Metastatic Liver Carcinoma in the Lung (tissue), 2 donors: ENCODE results near the genes LIPN and IFIT2.

DNA sequence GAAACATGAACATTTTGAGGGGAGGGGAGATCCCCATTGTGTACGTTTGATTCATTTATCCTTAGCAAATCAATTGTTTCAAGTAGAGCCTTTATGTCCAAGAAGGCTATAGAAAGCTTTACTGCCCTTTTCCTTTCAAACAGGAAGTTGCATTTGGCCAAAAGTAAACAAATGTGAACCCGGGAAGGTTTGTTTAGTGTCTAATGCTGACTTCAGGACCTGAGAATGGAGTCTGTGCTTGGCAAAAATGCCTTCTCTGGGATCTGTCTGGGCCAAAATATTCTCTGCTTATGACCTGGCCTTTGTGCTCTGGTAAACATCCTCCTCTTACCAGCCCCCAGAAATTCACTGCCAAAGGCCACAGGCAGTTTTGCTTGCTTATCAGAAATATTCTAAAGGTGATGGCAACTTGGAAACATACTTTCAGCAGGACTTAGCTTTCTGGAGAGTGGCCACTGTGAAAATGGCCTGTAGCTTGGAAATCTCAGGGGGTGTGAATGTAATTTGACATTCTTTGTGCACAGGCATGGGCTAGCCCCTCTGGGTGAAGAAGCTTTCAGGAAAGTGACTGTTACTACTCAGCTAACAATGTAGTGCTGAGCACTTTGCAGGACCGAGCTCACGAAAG is 199.5 kb downstream of the PTEN start:
- PRO-cap, 2 experiments, result no peak in any of the 2 experiments

- PRO-cap, 2 experiments, result no peak in any of the 2 experiments
These were observed 284.6 kb downstream of the PTEN start for GRCh38 chr10:88148174-88148373.

DNA sequence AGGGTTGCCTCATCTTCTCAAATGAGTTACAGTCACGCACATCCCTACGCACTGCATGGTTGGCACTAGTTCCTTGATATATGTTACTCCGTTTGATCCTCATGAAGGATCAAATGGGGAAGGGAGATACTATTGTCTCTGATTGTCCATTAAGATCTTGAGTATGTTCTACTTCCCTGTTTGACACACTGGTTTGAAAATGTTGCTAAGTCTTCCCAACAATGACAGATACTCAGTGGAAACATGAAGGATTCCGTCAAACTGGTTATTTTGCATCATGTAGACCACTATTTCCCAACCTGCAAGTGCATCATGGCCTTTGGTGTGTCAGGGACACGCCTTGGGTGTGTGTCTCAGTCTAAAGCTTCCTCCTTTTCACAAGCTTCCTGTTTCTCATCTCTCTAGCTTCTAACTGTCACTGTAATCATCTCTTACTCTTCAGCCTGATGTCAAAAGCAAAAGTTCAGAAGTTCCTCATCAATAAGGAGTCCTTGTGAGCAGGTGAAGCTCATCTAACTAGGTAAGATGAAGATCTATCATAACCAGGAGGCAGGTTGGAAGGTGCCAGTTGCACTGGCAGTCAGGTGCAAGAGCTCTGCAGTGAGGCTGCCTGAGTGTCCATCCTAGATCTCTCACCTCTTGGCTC is at the start of gene LIPN:
Gene LIPN (plus strand): TSS at position 434 of the 646 bp plus-strand sequence.
- PRO-cap, 2 experiments, result no peak in any of the 2 experiments

GRCh38 chr10:88944845-88945312 is 7.7 kb downstream of the ACTA2 start:
- PRO-cap, 2 experiments, result no peak in any of the 2 experiments

- PRO-cap, 2 experiments, result no peak in any of the 2 experiments
These were observed 18.9 kb upstream of the FAS start for GRCh38 chr10:88971538-88972159.

DNA sequence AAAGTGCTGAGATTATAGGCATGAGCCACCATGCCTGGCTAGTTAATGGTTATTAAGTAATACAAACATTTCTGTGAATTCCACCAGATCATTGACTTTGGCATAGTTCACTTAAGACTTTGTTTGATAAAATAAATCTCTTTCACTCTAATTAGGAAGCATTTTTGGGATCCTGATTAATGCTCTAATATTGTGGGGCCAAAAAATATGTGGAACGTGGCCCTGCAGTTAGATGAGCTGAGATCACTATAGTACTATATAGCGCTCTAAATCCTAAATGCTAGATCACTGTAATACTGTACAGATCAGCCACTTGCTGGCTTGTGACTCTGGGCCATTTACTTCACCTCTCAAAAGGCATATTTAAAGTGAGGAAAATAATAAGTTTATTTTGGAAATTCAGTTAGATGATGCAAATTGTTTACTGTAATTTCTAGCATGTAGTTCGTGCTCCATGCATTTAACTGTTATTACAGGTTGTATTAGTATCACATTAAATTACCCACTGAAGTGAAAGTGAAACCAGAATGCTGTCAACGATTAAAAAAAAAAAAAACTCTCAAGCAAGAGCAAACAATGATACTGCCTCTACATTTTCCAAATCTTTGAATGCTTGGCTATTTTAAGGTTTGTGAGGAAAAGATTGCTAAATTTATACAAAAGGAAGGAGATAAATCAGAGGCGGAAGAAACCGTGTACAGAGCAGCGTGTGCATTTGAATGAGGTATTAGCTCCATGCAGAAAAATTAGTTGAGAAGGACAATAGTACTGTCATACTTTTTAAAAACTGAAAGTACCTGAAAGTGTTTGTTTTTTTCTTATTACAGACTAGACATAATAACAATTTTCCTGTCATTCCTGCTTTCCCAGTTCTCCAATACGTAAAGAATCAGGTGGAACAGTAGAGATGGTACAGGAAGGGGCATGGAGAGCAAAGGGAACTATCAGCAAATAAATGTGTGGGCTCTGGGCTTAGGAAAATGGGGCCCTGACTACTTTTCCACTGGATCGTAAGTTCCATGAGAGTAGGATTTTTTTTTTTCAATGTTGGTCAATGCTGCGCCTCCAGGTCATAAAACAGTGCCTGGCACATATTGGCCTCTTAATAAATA is 15.6 kb upstream of the FAS start:
- PRO-cap, 2 experiments, result no peak in any of the 2 experiments

DNA sequence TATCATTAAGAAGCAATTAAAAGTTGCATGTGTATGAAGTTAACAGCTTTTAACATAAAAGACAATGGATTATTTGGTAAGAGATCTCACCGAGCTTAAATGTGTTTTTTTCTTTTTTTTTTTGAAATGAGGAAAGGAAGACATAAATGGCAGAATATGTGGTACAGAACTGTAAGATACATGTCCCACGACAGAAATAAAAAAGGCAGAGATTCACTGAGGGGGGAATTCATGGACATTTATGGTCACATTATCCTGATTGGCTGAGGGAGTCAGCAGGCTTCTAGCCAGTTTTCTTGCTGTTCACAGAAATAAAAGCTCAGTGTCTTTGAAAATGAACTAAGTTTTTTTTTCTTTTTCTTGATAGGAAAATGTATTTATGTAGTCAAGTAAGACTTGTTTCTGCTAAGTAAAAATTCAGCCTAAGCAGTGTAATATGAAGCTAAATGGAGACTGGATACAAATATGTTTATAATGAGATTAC is 8.2 kb upstream of the FAS start:
- PRO-cap, 2 experiments, result no peak in any of the 2 experiments

DNA sequence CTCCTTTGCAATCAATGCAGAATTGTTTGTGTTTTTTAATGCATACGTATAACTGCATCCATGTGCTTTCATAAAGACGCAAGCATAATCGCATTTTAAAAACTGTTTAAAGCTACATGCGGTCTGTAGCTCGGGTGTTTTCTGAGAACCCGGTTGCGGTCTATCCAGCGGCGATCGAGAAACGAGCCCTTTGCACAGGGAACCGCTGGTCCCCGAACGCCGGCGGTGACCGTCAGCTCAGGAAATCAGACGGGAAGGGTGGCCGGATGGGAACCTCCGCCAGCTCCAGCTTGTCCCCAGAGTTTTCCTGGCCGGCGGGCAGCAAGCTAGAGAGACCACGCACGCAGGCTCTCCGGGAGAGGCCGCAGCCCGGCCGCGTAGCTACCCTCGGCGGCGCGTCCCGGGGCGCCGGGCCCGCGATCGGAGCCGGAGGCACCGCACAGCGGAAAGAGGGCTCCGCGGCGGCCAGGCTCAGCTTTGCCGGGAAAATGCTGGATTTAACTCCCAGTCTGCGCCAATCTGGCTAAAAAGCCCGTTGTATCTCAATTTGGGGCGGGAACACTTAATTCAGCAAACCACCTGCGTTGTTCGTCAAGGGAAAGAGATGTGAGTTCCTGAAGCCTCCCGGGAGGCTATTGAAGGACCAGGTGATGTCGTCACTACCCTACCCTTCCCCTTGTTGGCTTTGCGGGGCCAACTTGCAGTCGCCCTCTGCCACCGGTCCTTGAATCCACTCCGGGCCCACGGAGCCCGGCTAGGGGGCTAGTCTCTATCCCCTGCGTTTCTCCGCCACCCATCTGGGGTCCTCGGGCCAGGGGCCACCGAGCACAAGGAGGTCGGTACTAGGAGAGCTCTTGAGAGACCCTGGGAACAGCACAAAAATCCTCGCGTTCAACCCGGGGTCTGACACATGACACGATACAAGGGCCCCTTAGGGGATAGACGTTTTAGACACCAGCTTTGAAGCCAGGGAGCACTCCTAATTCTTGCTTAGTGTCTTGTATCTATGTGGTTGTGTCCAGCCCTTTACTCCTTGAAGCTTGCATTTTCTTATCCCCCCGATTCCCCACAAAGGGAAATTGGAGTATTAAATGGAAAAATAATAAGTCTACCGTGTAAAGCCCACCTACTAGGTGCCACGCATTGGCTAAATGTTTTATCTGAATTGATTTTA is 950 bp upstream of the CH25H start:
- PRO-cap, 2 experiments, result peak in 2 of 2 experiments; most common plus-strand start position 299 of the sequence (in 2); most common minus-strand start position 192 of the sequence (in 1)

GRCh38 chr10:89301649-89302573 is at the start of gene IFIT2:
Gene IFIT2, plus strand, starts transcription at chr10:89302046.
- PRO-cap, 2 experiments, result peak in 2 of 2 experiments; most common plus-strand start chr10:89302049 (in 2); most common minus-strand start chr10:89302105 (in 2)

DNA sequence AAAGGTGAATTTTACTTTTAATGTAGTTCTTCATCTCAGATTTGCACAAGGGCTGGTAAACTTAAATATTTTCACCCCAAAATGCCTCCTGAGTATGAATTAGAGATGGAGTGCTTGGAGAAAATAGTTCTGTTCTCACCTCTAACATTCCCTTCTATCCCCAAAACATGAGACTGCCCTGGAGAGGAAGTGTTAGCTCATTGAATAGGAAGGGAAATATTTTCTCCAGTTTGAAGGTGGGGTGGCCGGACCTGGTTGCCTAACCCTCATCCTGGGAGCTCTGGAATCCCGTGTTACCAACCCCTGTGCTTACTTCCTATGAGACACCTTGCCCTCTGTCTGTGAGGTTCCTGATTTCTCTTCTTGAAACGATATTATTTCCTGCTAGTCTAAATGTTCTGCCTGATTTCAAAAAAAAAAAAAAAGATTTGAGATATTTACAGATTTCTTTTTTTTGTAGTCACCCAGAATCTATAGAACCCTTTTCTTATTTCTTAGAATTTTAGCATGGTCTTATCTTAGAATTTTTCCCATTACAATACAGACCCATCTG is 830 bp downstream of the IFIT2 start:
- PRO-cap, 2 experiments, result peak in 1 of 2 experiments; most common plus-strand start position 228 of the sequence (in 1); most common minus-strand start position 158 of the sequence (in 1)

- PRO-cap, 2 experiments, result peak in 1 of 2 experiments; most common plus-strand start chr10:89346880 (in 1)
These were observed 18.8 kb downstream of the IFIT3 start for GRCh38 chr10:89346247-89347277.

GRCh38 chr10:89392831-89393598 is 592 bp downstream of the IFIT1 start:
- PRO-cap, 2 experiments, result no peak in any of the 2 experiments

DNA sequence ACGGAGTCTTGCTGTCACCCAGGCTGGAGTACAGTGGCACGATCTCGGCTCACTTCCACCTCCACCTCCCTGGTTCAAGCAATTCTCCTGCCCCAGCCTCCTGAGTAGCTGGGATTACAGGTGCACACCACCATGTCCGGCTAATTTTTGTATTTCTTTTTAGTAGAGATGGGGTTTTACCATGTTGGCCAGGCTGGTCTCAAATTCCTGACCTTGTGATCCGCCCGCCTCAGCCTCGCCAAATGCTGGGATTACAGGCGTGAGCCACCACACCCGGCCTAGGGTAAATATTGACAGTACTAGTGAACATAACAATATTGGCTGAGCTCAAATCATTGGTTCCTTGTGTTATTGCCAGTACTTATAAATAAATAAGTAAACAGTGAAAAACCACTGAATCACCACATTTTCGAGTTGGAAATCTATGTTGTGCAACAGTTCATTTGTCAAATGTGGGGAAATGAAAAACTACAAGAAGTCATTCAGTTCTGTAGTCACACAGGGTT is 15.7 kb downstream of the RPP30 start:
- PRO-cap, 2 experiments, result no peak in any of the 2 experiments

GRCh38 chr10:90966932-90967201 is 46.0 kb upstream of the ANKRD1 start:
- PRO-cap, 2 experiments, result no peak in any of the 2 experiments

DNA sequence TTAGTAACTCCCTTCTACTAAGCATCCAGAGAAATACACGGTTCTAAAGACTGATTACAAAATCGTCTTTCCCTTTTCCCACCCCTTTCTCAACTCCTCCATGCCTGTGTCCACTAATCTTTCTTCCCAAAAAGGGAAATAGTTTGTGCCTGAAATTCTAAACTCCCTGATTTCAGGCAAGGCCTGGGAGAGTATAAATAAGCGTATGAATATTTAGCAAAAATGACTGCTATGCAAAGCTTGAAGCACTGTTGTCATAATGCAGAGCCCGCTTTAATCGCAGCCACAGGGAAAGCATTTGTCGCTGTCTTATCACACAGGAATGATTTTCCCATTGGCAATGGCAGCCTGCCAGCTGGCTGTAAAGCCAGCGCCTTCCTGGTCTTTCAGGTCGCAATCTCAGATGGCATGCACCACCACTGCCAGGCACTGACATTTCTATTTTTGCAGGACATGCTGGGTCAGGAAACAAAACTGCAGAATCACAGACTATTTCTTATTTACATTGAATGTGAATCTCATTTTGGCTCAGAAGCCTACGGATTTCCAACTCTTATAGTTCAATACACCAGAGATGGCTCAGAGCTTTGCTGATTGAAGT is 142.8 kb upstream of the PCGF5 start:
- PRO-cap, 2 experiments, result no peak in any of the 2 experiments

- PRO-cap, 2 experiments, result no peak in any of the 2 experiments
These were observed 58.5 kb upstream of the PCGF5 start for GRCh38 chr10:91161722-91162534.

DNA sequence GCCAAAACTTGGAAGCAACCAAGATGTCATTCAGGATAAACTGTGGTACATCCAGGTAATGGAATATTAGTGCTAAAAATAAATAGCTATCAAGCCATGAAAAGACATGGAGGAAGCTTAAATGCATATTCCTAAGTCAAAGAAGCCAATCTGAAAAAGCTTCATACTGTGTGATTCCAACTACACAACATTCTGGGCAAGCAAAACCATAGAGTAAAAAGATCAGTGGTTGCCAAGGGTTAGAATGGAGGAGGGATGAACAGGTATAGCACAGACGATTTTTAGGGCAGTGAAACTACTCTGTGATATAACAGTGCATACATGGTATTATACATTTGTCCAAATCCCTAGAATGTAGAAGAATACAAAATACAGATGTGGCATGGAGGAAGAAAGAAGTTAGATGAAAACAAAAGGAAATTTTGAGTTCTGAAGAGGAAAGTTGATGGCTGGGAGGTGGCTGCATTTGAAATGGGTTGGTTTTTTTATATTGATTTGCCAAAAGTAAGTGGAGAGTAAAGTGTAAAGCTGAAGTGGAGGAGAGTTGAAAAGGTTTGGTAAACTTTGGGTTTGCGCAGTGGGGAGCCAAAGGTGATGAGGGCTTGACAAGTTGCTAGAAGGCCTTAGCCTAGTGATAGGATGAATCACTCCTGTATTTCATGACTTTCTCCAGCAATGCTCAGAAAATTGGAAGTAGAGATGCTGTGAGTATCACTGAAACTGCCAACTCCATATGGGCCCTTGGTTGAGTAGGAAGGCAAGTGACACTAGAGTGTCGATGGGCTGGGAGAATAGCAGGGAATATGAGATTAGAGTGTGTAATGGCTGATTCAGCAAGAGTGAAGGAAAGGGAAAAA is 49.4 kb upstream of the PCGF5 start:
- PRO-cap, 2 experiments, result no peak in any of the 2 experiments

- PRO-cap, 2 experiments, result no peak in any of the 2 experiments
These were observed 2.9 kb downstream of the PCGF5 start for GRCh38 chr10:91223455-91223657.

GRCh38 chr10:91557262-91557663 is 75.6 kb downstream of the PPP1R3C start:
- PRO-cap, 2 experiments, result no peak in any of the 2 experiments

DNA sequence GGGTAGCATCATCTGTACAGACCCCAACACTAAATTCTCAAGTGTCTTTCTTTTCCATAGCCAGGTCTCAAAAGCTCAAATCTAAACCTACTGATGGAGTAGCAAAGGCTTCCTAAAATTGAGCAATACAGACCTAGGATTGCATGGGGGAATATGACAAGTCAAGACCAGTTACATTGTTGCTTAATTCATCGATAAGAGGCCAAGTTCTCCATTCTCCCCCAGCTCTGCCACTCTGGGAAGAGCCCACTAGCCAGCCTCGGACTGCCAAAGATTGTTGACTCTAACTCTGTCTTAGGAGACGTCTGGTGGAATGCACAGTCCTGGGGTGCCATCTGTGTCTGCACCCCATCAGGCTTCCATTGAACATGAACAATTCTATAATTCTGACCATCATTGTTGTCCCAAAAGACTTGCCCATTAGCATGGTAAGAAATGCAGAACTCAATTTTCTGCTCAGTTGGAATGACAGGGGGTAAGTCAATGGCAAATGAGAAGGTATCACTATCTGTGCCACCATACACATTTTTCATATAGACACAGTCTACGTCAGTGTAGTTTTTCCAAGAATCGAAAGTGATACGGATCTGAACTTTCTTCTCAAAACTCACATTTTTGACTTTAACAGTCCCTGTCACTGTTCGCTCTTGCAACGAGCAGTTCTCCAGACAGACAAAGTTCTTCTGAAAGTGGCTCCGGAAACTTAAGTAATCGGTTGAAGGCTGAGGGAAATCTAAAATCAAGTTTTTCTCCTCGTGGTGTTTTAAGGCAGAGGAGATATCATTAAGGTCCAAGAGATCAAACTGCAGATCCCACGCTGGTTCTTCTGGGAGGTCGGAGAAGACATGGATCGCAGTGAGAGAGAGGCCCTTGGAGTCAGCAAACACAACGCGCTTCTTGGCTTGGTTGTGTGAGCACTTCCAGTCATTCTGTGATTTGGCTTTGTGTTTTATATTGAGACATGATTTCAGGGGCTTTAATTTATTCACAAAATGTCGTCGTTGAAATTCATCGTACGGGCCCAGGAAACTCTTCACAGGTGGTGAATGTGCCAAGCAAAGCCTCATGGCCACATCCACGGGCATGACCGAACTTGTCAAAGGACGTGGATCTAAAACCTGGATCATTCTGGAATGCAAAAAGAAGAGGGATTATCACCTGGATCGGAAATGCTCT is 2.7 kb downstream of the PPP1R3C start:
- PRO-cap, 2 experiments, result peak in 1 of 2 experiments; most common plus-strand start position 233 of the sequence (in 1)